ENCODE measurements around the genes CNTNAP5, BIN1 and CYP27C1.

GRCh38 chr2:121930213-121930550 lies 174.7 kb downstream of the TSN start:
- RRBS = no CpG with 5 or more reads among the region's 6 CpGs

DNA sequence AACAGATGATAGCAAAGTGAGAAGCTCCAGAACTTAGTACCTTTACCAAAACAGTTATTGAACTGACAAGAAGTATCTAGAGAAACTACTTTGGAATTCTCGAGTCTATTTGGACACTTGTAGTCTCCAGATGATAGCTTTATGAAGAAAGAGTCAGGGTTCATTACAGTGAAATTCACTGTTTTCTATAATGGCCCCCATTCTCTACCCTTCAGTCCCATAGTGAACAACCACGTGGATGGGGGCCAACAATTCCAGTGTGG lies 695.0 kb upstream of the CNTNAP5 start:
- RRBS = no CpG with 5 or more reads among the region's 2 CpGs

GRCh38 chr2:124025054-124025700 lies at the start of gene CNTNAP5:
CNTNAP5 (plus strand) TSS chr2:124025287.
- RRBS = 6% methylated on average over 7 of the region's 52 CpGs

GRCh38 chr2:124876256-124876698 lies 851.2 kb downstream of the CNTNAP5 start:
- RRBS = no CpG with 5 or more reads among the region's 3 CpGs

DNA sequence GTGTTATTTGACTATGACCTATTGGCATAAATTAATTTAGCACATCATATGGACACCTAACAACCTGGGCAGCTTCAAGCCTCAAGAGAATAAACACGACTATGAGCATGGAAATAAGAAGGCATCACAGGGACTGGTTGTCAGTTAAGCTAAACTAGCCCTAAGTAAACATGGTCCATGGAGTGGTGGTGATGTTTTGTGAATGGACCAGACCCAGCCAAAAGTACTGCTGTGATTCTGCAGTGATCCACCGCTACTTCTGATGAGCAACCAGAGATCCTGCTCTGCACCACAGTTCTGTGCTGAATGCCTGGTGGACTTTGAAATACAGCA lies 960.7 kb upstream of the GYPC start:
- RRBS = no CpG with 5 or more reads among the region's 2 CpGs

GRCh38 chr2:126644509-126645086 lies 11.4 kb upstream of the GYPC start:
- RRBS = no CpG with 5 or more reads among the region's 3 CpGs

- RRBS = no CpG with 5 or more reads among the region's 5 CpGs
These were observed 63.7 kb downstream of the GYPC start for GRCh38 chr2:126719370-126720294.

DNA sequence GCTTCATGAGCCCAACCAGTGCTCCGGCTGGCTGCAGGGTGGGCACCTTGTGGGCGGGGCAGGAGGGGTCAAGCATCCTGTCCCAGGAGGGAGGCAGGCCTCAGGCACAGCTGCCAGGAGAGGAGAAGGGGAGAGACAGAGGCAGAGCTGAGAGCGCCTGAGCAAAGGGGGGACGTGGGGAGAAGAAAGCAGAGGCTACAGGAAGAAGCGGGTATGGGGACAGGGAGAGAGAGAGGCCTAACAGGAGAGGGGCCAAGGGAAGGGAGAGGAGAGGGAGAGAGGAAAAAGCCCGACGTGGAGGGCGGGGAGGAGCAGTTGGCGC lies 57.0 kb downstream of the BIN1 start:
- RRBS = 9% methylated on average over 1 of the region's 9 CpGs

DNA sequence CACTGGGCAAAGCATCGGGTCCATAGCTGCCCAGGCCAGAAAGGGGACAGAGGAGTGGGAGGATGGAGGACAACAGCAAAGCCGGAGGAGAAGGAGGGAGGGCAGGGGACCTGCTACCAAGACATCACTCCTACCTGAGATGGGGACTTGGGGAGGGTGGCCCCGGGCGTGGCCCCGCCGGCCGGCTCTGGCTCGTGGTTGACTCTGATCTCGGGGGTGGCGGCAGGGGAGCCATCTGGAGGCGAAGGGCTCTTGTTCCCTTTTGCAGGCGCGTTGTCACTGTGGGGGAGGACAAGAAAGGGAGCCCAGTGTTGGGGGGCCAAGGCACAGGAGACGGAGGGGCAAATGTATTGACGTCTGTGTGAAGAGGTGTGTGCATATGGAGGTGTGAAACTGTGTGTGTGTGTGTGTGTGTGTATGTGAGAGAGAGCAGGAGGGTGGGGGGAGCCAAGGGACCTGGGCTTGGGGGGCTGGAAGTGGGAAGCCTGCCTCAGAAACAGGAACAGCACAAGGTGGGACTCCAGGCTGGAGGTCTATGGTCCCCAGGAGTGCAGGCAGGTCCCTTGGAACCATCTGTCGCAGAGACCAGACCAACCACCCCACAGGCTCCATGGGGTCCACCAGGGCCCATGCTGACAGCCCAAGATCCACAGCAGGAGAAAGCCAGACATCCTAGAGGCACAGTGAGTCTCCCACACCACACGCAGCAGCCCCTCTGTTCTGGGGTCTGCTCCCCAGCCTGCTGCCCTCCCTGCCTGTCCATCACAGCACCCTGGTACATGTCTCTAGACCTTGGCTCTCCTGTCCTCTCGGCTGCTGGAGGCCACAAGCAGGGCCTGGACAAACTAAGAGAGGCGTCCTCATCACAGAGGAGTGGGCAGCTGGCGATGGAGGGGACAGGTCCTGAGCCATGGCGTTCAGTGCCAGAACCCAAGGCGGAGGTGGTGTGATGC lies 47.8 kb downstream of the BIN1 start:
- RRBS = 87% methylated on average over 2 of the region's 22 CpGs

DNA sequence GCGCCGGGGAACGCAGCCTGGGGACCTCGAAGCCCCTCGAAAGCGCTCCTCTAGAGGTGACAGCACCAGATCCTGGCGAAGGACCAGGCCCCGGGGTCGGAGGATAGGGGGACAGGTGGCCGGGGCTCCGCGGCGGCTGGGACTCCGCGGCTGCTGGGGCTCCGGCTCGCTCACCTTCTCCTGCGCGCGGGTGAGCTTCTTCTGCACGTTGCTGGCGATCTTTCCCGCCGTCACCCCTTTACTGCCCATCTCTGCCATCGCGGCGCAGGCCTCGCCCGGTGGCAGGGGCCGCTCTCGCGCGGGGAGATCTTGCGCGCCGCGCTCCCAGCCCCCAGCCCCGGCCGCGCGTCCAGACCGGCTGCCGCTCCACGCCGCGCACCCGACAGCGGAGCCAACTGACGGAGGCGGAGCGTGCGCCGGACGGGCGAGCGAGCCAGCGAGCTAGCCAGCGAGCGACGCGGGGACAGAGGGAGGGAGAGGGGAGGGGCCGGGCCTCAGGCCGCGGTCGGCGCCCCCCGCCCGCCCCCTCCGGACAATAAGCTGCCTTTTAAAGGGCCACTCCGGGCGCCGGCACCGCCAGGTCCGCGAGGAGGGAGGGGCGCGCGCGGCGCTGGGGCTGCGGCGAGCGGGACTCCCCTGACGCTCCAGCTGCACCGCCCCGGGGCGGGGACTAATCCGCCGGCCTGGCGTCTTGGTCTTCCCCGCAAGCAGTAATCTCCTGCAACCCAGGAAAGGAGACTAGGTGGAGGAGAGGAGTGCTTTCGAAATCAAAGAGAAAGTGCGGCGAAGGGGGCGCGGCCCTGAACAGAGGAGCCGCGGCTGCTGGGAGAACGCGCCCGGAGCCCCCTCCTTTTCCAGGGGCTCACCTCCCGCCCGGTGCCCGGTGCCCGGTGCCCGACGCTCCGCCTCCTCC lies at the start of gene BIN1:
Gene BIN1 (minus strand): TSS at position 469 of the 913 bp plus-strand sequence.
- RRBS = 1% methylated on average over 67 of the region's 108 CpGs

GRCh38 chr2:127153533-127154063 lies 46.6 kb upstream of the BIN1 start:
- RRBS = no CpG with 5 or more reads among the region's 5 CpGs

GRCh38 chr2:127174928-127175349 lies 45.2 kb downstream of the CYP27C1 start:
- RRBS = no CpG with 5 or more reads among the region's 8 CpGs

DNA sequence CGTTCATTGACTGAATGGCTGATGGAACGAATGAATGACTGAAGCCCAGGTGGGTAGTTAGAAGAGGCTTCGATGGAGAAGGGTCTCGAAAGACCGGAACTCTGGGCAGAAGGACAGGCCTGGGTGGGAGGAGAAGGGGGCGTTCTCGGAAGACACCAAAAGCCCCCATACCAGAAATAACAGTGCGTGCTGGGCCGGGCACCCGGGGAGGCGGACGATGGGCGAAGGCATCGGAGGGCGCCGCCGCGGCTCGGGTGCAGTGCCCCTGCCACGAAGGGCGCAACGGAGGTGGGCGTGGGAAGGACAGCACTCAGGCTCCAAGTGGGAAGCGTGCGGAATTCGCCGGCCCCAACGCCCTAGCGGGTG lies 1.5 kb downstream of the CYP27C1 start:
- RRBS = 8% methylated on average over 6 of the region's 29 CpGs

DNA sequence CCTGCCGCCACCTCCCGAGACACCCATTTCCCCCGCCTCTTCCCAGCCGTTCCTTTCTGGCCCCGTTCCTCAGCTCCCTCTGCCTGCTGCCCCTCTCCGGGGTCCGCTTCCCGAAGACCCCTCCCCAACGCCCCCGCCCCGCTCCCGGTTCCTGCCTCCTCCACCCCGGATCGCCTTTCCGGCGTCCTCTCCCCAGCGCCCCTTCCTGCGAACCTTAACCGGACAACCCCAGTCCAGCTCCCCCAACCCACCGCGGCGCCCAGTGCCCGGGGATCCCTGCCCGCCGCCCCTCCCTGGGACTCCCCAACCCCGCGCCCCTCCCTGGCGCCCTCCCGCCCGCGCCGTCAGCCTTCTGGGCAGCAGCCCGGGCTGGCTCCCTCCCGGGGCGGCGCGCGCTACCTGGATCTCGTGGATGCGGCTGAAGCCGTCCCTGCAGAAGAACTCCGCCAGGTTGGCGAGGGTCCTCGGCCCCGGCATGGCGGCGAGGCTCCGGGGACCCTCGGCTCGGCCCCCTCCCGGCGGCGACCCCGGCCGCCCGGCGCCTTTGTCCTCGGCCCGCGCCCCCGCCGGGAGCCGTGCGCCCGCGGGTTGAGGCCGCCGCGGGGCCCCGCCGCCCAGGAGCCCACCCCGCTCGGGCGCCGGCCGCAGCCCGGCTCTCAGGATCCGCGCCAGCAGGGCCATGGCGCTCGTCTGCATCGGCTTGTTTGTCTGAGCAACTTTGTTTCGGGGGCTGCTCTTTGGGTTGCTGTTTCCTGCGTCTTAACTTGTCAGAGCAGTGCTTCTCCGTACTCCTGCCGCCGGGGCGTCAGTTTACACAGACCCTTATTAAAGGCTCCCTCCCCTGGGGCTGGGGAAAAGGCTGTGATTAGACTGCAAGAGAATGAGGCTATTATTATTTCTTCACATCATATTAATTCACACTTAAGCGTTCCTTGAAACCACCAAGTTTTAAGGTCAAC lies at the start of gene CYP27C1:
Gene CYP27C1 (minus strand): TSS at position 710 of the 959 bp plus-strand sequence.
- RRBS = 2% methylated on average over 44 of the region's 89 CpGs

DNA sequence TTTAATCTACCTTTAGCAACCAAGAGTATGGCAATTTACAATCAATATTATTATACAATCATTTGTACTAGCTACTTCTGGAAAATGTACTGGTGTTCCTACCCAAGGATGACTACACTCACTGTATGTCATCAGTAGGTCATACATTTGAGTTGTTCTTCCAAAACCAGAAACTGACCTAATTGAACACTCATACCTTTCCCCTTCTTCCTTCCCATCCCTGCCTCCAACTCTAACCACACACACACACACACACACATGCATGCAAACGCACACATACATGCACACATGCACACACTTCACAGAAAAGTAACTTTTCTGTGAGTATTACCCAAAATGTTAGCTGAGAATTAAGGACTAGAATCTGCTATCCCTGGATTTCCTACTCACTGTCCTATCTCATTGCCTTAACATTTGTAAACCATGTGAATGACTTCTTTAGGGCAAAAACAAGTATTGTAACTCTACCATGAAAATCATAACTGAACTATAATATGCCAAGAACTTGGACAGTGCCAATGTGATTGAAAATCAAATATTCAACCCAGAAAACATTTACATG lies 8.3 kb upstream of the ERCC3 start:
- RRBS = no CpG with 5 or more reads among the region's 1 CpG

DNA sequence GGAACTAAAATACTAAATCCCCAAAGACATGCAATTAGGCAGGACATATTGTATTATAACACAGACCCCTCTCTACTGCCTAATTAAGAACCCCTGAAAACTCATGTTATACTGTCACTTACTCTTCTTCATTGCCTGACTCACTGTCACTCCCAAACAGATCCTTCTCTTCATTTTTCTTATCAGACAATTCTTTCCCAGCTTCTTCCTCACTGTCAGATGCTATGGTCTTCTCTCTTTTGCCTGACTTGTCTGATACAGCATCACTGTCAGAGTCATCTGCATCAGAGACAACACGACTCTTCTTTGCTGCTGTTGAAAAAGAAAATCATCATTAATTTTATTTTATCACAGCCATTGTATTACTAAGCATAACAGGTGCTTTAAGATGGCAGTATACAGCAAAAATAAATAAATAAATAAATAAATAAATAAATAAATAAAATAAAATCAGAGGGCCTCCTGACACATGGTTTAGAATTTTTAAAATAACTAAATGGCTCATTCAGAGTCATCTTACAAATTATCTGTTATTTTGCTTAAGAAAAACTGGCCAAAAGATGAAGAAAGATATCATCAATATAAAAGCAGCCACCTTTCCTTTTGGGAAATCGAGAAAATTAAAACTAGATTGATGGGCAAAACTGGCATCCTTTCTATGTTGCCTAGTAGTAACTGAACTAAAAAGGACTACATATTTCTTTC lies 22.9 kb downstream of the IWS1 start:
- RRBS = no CpG with 5 or more reads among the region's 2 CpGs

- RRBS = no CpG with 5 or more reads among the region's 11 CpGs
These were observed 2.9 kb downstream of the IWS1 start for GRCh38 chr2:127523130-127524064.

DNA sequence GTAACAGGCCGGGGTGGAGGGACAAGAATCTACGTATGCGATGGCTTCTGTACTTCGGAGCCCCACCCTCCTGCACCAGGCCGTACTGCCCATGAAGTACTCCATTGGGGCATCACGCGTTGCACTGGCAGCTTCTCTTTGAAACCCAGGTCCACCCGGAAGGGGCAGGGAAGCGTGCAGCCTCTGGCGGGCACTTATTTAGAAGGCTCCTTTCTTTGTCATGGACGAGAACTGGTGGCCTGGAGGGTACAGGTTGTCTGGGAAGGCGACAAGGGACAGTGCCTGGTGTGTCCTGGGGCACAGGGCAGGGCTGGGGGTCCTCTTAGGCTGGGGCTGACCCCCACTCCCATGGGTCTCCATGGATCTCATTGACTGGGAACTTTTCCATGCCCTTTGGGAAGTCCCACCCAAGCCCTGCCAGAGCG lies 18.5 kb upstream of the GPR17 start:
- RRBS = no CpG with 5 or more reads among the region's 13 CpGs

GRCh38 chr2:127636531-127636833 lies 9.5 kb upstream of the GPR17 start:
- RRBS = 91% methylated on average over 6 of the region's 10 CpGs

GRCh38 chr2:127665429-127665790 lies 9.9 kb downstream of the LIMS2 start:
- RRBS = no CpG with 5 or more reads among the region's 5 CpGs

All from AG10803 (cell line).